Non-pigmented ciliary epithelial cell (primary cell): ENCODE data around the gene TMEM82.

- RRBS = no CpG with 5 or more reads among the region's 7 CpGs
These were observed 7.2 kb upstream of the CTRC start for GRCh38 chr1:15431011-15431392.

DNA sequence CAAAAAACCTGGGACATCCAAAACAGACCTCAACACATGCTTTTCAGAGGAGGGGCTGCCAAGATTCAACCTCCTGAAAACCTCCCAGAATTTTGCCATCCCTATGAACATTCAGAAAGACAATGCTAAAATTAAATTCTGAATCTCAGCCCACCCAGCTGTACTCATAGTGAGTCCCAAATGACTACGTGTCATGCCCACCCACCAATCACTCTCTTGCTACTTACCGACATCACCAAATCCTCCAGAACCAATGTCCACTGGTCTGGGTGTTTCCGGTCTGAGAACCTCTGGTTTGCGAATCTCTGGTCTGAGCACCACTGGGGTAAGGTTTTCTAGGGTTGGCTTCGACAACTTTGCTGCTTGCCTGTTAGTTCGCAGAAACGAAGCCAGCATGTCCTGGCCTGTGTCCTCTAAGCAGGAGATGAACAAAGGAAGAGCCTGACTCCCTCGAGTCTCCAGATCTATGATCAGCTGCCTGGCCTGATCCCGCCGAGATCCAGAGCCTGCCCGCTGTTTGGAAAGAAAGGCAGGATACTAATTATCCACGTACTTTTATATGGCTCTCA is 6.0 kb downstream of the CASP9 start:
- RRBS = no CpG with 5 or more reads among the region's 12 CpGs

- RRBS = no CpG with 5 or more reads among the region's 3 CpGs
These were observed 4.7 kb downstream of the CASP9 start for GRCh38 chr1:15519365-15519603.

GRCh38 chr1:15578812-15579380 is 6.0 kb downstream of the AGMAT start:
- RRBS = 98% methylated on average over 5 of the region's 16 CpGs

GRCh38 chr1:15596694-15597310 is 12.0 kb upstream of the AGMAT start:
- RRBS = no CpG with 5 or more reads among the region's 8 CpGs

DNA sequence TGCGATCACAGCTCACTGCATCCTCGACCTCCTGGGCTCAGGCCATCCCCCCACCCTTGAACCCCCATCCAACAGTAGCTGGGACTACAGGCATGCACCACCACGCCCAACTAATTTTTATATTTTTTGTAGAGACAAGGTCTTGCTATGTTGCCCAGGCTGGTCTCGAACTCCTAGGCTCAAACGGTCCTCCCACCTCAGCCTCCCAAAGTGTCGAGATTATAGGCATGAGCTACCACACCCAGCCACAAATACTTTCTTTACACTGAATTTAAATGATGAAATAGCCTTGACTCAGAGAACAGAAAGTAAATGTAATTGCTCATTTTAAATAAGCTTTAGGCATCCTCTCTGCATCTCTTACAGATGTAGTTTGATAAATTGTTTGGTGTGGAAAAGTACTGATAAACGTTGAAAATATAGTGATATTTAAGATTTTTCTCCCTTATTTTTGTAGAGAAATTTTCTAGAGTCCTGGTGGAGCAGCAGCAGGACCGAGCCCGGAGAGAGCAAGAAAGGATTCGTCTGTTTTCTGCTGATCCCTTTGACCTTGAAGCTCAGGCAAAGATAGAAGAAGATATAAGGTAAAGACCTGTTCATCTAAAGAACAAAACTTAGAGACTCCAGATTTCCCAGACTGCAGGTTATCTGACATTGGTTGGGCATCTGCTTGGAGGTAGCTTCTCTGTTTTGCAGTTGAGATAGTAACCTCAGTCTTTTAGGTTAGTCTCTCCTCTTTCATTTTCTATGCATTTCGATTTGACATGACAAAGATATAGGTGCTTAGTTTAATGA is 15.9 kb downstream of the DDI2 start:
- RRBS = no CpG with 5 or more reads among the region's 11 CpGs

DNA sequence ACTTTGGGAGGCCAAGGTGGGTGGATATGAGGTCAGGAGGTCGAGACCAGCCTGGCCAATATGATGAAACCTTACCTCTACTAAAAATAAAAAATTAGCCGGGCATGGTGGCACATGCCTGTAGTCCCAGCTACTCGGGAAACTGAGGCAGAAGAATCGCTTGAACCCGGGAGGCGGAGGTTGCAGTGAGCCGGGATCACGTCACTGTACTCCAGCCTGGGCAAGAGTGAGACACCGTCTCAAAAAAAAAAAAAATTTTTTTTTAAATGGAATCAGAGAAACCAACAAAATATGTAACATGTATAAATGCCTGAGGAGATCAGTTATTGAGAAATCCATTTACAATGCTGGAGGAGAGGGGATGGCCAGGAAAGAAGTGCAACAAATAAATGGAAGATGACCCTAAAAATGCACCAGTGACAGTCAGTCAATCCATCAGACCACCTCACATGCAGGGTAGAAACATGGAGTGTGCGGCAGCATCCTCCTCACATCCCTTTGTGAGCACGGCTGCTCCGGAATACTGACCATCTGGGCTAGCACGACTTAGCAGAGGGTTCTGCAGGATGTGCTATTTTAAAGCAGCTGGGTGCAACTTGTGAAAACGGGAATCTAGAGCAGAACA is 7.6 kb downstream of the RSC1A1 start:
- RRBS = no CpG with 5 or more reads among the region's 14 CpGs

DNA sequence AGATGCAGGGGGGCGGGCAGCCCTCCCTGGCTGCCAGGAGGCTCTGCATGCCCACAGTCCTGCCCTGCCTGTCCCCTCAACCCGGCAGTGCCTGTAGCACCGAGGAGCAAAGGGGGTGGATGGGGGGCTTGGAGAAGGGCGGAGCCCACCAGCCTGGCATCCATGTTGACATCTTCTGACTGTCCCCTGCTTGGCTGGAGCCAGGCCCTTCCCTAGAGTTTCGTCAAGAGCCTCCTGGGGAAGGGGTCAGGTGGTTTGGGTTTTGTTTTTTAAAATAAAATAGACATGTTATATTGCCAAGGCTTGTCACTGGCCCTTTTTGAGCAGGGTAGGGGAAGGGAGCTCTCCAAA is 1.6 kb upstream of the SLC25A34 start:
- RRBS = no CpG with 5 or more reads among the region's 5 CpGs

- RRBS = no CpG with 5 or more reads among the region's 18 CpGs
These were observed at the start of gene TMEM82 for GRCh38 chr1:15742251-15742881. TSS of gene TMEM82 (plus strand) at chr1:15742499.

GRCh38 chr1:15928440-15929579 is 47.1 kb downstream of the ZBTB17 start:
- RRBS = 100% methylated on average over 2 of the region's 22 CpGs

DNA sequence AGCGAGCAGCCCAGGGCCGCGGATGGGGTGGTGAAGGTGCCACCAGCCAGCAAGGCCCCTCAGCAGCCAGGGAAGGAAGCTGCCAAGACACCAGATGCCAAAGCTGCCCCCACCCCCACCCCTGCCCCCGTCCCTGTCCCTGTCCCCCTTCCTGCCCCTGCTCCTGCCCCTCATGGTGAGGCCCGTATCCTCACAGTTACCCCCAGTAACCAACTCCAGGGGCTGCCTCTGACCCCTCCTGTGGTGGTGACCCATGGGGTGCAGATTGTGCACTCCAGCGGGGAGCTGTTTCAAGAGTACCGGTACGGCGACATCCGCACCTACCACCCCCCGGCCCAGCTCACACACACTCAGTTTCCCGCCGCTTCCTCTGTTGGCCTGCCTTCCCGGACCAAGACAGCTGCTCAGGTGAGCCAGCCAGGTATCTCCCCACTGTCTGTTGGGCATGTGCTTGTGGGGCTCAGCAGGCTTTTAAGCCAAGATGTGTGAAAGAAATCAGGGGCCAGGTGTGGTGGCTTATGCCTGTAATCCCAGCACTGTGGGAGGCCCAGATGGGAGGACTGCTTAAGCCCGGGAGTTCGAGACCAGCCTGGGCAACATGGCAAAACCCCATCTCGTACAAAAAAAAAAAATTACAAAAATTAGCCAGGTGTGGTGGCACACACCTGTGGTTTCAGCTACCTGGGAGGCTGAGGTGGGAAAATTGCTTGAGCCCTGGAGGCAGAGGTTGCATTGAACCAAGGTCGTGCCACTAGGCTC is 39.9 kb downstream of the ZBTB17 start:
- RRBS = 95% methylated on average over 4 of the region's 18 CpGs

GRCh38 chr1:15938655-15939167 is 37.2 kb downstream of the ZBTB17 start:
- RRBS = no CpG with 5 or more reads among the region's 8 CpGs

DNA sequence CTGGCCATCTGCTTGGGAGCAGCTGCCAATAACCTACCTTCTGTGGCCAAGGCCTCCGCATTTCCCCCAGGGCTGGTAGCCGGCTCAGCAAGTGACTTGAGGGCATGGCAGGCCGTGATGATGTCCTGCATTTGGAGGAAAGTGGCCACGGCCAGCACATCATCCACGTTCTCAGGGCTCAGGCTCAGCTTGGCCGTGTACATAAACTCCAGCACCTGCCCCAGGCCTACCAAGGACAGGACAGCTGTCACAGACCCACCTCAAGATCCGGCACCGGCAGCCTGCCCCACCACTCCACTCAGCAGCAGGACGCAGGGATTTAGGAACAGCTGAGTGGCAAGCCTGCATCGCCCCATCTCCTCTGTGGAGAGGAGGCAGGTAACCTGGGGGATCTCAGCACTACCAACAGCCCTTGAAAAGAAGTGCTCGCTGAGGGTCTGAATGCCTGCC is 29.0 kb downstream of the ZBTB17 start:
- RRBS = no CpG with 5 or more reads among the region's 11 CpGs

DNA sequence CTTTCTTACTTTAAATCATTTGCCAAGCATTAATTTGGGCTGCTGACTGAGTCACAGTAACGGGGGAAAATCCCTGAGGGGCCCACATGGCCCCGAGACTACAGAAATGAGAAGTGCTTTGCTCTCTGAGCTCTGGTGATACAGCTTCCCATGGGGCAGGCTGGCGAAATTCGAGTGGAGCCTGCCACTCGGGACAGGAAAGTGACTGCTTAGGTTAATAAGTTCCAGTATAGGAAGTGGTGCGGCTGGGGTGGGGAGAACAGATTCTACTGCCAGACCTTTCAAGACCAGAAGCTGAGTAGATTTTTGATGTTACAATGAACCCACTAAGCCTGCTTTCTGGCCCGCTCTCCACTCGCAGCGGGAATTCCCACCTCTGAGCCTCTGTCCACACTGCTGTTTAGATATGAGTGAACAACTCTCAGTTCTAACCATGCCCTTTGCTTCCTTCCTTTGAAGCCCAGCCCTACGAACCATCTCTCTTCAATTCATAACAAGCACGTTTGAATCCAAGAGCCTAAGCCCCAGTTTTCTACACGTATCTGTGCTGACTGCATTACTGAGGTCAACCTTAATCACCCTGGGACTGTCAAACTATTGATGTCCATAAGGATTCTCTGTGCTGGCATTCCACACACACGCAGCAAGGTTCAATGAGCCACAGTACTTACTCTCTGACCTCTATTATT is 9.7 kb downstream of the ZBTB17 start:
- RRBS = no CpG with 5 or more reads among the region's 13 CpGs

- RRBS = no CpG with 5 or more reads among the region's 6 CpGs
These were observed 2.6 kb upstream of the FAM131C start for GRCh38 chr1:16075928-16076479.

- RRBS = no CpG with 5 or more reads among the region's 19 CpGs
These were observed 31.1 kb downstream of the EPHA2 start for GRCh38 chr1:16124647-16125304.

DNA sequence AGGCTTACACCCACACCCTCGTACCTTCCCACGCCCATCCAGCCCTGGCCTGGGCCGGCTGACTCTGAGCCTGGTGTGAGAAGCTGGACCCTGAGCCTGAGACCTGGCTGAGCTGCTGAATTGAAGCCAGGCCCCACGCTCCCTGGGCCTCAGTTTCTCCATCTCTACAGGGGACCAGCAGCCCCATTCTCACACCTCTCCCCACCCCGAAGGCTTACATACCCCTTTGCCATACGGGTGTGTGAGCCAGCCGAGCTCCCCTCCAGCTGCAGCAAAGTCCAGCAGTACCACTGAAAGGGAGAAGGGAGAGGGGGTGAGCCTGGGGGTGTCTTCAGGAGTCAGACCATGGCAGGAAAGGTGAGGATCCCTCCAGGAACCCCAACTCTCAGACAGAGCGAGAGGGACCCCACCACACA is 5.2 kb downstream of the EPHA2 start:
- RRBS = no CpG with 5 or more reads among the region's 8 CpGs

GRCh38 chr1:16183167-16183755 is 27.4 kb upstream of the EPHA2 start:
- RRBS = 84% methylated on average over 2 of the region's 17 CpGs

GRCh38 chr1:16248380-16249174 is 11.6 kb upstream of the CPLANE2 start:
- RRBS = no CpG with 5 or more reads among the region's 7 CpGs

GRCh38 chr1:16432777-16433551 is 4.3 kb downstream of the SPATA21 start:
- RRBS = no CpG with 5 or more reads among the region's 14 CpGs